Measurements from ENCODE around the genes KLHDC8A, LEMD1 and SLC45A3.

GRCh38 chr1:204268598-204269854 lies 55.2 kb upstream of the GOLT1A start:
- PRO-cap, result no peak

GRCh38 chr1:204515326-204515854 lies 816 bp upstream of the MDM4 start:
- PRO-cap, result no peak

DNA sequence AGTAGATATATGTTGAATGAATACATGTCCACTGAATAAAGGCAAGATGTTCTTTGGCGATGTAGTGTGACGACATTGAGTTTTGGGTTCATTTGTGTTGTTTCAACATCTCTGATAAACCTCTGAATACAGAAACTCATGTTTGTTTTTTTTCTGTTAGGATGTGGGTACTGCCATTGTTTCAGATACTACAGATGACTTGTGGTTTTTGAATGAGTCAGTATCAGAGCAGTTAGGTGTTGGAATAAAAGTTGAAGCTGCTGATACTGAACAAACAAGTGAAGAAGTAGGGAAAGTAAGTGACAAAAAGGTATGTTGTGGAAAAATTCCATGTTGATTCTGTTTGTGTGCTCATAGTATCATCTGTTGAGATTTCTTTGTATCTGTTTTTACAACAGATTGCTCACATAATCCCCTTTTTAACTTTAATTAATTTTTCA lies 28.2 kb downstream of the MDM4 start:
- PRO-cap, result no peak

DNA sequence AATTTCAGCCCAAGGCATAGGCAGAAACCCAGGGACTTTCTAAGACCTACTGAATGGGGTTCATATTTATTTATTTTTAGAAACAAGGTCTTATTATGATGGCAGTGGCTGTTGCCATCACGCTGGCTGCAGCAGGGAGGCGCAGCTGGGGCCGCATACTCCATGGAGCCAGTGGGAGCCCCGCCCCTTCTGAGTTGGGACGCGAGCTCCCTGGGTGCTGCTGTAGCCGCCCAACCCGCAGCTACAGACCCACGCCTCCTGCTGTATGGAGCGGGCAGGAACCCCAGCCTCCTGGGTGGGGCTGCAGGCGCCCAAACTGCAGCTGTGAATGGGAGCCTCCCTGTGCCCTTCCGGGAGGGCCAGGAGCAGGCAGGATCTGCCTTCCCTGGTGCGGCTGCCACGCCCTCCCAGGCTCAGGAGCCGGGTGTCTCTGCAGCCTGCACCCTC lies 66.4 kb upstream of the LRRN2 start:
- PRO-cap, result no peak

DNA sequence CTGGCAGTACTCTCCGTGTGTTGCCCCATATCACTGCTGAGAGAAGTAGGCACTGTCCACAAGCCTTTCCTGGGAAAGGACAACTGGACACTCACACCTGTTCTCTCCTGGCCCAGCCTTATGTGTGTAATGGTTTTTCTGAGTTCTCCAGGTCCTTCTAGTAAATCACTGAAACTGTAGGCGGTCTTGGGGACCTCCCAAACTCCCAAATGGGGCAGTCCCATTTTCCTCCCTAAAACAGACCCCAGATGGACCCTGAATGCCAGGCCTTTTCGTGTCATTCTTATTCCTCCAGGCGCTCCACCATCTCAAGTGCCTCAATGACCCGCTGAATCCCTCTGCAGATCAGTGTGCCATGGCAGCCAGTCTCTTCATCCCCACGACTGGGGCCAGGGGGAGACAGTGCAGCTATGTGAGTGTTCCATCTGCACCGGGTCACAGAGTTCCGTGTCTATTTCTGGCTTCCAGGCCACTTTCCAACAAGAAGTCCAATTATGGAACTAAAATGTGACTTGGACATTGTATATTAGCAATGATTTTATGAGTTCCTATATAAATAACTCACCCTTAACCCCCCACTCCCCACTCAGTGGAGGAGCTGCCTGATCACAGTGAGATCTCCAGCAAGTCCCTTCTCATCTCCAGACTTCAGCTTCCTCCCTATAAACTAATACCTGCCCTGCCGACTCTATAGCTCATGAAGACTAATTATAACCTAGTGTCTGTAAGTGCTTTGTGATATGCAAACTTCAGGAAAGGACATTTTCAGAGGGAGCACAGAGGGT lies 14.3 kb upstream of the NFASC start:
- PRO-cap, result no peak

DNA sequence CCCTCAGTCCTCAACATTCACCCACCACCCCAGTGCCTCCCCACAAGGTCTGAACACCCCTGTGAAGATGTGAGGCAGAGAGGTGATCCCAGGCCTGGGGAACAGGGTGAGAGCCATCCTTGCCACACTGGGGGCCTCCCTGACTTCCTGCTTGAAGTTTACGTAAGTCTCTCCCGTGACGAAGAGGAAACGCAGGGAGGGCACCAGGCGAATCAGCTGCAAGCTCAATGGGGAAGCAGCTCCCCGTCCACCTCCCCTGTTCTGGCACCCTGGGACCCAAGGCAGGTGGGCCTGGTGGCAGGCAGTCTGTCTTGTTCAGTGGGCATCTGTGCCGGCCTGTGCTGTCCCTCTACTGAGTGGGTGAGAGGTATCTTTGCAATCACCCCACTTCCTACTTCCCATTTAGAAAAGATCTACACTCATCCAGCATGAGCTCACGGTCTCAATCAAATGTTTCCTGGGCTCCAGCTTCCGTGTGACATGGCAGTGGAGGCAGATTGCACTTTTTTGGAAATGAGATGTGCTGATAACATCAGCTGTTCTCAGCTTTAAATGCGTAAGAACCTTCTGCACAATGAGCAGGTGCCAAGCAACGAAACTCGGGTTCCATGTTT lies 50.4 kb upstream of the CNTN2 start:
- PRO-cap, result no peak

DNA sequence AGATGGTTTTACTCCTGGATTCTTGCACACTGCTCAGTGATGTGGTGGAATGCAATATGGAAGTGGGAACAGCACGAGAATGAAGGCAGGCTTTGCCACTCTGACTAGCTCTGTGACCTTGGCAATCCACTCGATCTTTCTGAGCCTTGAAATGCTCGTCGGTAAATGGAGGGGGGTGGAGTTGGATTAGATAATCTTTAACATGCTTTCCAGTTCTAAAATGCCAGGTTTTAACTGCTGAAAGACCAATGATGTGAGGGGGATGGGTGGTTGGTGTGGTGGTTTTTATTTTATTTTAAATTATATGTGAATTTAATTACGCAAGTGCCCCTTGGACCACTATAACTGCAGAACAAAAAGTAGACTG lies 20.2 kb downstream of the DSTYK start:
- PRO-cap, result no peak

- PRO-cap, result no peak
Observed at GRCh38 chr1:205211888-205212362, 423 bp upstream of the DSTYK start.

DNA sequence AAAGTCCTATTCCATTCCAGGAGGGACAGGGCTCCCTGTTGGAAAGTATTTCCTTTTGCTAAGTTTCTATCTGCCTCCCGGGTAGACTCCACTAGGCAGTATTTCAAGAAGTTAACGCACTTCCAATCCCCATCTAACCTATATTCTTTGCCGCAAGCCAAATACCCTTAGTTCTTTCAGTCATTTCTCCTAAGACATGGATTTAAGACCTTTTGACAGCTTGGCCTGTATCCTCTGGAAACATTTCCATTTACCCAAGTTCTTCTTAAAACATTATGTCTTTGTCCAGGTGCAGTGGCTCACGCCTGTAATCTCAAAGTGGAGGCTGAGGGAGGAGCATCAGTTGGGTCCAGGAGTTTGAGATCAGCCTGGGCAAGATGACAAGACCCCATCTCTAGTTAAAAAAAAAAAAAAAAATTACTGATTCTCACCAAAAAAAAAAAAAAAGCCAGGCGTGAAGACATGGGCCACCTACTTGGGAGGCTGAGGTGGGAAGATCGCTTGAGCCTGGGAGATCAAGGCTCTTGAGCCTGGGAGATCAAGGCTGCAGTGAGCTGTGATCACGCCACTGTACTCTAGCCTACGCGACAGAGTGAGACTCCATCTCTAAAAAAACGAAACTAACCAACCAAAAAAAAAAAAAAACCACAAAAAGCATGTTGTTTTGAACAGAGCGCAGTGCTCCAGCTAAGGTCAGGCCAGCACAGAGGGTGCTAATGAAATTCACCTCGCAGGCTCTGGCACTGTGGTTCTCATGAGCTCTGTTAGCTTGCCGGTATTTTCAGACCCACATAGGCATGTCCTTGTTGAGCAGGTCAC lies 36.1 kb downstream of the NUAK2 start:
- PRO-cap, result no peak

DNA sequence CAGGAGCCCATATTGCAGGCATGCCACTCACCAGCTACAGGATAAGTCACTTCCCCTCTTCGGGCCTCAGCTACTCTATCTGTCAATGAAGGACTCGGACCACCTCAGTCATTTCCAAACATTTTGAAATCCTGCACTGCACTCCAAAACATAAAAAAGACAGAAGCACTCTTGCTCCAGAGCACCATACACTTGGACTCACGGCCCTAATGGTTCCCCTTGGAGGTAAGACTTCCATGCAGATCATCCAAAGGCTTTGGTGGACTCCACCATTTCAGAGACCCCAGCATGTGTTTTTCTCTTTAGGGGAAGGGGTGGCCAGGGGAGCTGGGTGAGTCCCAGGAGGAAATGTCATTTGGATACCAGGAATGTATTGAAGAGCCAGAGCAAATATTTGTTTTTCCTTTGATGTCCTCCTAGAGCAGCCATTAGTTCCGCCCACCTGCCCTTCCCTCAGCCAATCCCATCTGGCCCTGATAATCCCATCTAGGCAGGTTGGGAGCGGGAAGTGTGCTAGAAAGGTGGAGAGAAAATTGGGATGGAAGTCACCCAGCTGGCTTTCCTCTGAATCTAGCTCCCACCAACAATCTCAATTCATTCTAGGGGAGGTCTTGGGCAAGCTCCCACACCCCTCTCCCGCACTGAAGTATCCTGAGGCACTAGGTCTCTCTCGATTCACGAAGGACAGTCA lies 3.0 kb downstream of the NUAK2 start:
- PRO-cap, result no peak

GRCh38 chr1:205356404-205357480 lies at the start of gene KLHDC8A:
Gene KLHDC8A, minus strand, starts transcription at chr1:205356922.
- PRO-cap, result unidirectional peak, minus-strand start at chr1:205356901

GRCh38 chr1:205359596-205360801 lies 3.3 kb upstream of the KLHDC8A start:
- PRO-cap, result no peak

DNA sequence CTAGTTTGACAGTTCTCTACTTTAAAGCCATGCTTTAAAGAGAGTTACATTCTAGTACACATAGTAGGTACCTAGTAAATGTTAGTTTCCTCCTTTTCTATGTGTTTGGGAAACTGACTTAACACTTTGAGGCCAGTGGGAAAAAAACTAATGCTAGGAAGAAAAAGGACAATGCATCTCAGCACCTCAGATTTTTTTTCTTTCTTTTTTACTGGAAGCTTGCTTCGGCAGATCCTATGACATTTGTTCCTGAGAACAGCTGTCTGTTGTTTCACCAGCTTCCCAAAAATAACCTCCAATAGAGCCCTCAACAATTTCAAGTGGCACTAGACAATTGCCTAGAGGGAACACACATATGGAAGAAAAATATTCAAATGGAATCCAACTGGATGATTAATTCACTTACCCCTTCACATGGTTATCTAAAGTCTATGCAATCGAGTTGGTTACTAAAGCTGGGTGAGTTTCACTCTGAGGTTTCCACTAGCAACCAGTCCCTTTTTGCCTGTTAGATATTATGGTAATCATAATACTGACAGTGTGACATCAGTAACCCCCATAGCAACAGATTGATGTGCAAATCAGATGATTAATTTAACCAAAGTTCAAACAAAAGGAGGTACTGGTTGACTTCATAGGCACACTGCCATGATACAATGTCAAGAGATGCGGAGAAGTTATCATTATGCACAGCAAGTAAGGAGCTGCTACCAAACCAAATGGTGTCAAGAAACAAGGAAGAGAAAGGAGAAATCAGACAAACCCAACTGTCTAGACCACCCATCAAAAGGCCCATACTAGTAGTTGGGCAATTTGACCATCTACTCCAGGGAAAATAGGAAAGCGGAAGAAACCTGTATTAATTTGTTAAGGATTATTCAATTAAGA lies at the start of gene LEMD1:
TSS of gene LEMD1 (minus strand) at position 473 of the 888 bp plus-strand sequence.
- PRO-cap, result no peak

DNA sequence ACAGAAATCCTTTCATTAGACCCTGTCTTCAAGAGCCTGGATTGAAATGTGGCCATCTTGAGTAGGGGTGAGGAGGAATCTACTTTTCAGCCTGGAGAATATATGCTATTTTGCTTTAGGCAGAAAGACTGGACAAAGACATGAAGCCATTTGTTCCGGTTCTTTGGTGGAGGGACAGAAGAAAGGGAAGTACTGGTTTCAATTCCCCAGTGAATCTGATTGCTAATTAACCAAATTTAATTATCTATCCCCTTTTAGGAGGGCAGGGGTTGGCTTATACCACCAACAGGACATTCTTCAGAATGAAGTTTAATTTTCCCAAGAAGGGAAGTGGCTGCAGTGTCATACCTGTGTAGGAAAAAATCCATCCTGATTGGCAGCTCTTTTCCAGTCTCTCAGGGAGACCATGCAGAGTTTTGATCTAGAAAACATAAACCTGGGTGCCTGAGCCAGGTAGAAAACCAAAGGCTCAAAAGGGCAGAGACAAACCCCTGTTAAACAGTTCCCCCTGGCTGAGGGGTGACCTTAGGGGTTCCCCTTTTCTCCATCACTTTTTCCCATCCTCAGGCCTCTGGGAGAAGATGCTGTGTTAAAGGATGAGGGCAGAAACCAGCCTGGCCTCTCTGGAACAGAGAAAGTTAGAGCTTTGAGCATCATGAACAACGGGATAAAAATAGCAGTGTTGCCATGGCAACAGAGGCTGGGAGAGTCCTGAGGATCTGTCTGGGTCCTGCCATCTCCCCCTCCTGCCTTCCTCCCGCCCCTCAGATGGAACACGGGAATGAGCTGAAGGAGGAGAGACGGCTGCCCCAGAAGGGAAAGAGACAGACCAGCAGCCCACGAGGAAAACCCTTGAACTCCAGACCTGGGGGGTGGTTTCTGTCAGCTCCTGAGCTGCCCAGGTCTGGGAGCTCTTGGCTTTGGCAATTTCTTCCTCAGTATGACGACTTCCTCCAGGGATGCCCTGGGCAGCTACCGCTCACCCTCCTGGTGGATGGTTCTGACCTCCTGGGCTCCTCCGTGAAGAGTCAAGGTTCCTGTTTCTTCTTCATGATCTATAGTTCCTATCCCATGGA lies 13.8 kb upstream of the LEMD1 start:
- PRO-cap, result no peak

GRCh38 chr1:205456733-205457947 lies 1.3 kb upstream of the BLACAT1 start:
- PRO-cap, result no peak

- PRO-cap, result no peak
Observed at GRCh38 chr1:205616284-205616970, 15.4 kb downstream of the ELK4 start.

GRCh38 chr1:205632129-205632655 lies 381 bp upstream of the ELK4 start:
- PRO-cap, result no peak

DNA sequence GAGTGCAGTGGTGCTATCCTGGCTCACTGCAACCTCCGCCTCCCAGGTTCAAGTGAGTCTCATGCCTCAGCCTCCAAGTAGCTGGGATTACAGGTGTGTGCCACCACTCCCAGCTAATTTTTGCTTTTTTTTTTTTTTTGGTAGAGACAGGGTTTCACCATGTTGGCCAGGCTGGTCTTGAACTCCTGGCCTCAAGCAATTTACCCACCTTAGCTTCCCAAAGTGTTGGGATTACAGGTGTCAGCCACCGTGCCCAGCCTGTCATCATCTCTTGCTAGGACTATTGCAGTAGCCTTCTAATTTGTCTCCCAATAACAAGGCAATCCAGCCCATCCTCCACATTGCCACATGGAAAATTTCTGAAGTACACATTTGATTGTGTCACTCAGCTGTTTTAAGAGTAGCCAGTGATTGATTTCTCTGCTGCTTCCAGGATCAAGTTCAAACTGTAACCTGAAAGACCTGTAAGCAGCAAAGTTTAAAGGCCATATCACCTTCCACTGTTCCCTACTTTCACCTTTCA lies 7.6 kb upstream of the ELK4 start:
- PRO-cap, result no peak

GRCh38 chr1:205668223-205668656 lies 12.1 kb downstream of the SLC45A3 start:
- PRO-cap, result no peak

GRCh38 chr1:205680254-205681049 lies at the start of gene SLC45A3:
Gene SLC45A3, minus strand, starts transcription at chr1:205680509.
- PRO-cap, result no peak